ENCODE data around the genes GRB7, GSDMA and MSL1.

- PRO-cap = bidirectional peak, plus-strand start at chr17:39737932, minus-strand start at chr17:39737794
Observed at GRCh38 chr17:39737209-39738058, at the start of gene GRB7. Gene GRB7 (plus strand): TSS chr17:39737938.

- PRO-cap = no peak
Observed at GRCh38 chr17:39757779-39758850, 20.4 kb downstream of the GRB7 start.

- PRO-cap = no peak
Observed at GRCh38 chr17:39864899-39865415, 845 bp upstream of the IKZF3 start.

- PRO-cap = no peak
Observed at GRCh38 chr17:39917067-39917635, 1.3 kb downstream of the GSDMB start.

DNA sequence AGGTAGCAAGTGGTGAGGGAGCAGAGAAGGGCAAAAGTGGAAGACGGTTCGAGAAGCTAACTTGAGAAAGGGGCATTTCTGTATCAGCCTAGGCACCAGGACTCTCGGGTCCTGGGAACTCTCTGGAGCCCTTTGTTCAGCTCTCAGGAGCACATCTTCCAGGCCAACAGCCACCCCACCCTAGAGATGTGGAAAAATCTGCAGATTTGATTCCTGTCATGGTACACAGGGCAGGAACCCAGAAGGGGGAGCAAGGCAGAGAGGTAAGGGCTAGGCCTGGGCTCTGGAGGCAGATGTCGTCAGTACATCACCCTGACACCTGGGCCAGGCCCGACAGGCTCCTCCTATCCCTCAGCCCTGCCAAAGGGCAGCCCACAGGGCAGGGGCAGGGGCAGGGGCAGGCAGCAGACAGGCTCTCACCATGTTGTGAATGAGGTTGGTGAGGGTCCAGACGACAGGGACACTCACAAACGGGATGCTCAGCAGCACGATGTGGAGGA lies 3.7 kb downstream of the ORMDL3 start:
- PRO-cap = no peak

- PRO-cap = no peak
Observed at GRCh38 chr17:39962729-39963334, at the start of gene GSDMA. Gene GSDMA (plus strand): TSS chr17:39963004.

GRCh38 chr17:40014393-40014930 lies 778 bp upstream of the CSF3 start:
- PRO-cap = no peak

DNA sequence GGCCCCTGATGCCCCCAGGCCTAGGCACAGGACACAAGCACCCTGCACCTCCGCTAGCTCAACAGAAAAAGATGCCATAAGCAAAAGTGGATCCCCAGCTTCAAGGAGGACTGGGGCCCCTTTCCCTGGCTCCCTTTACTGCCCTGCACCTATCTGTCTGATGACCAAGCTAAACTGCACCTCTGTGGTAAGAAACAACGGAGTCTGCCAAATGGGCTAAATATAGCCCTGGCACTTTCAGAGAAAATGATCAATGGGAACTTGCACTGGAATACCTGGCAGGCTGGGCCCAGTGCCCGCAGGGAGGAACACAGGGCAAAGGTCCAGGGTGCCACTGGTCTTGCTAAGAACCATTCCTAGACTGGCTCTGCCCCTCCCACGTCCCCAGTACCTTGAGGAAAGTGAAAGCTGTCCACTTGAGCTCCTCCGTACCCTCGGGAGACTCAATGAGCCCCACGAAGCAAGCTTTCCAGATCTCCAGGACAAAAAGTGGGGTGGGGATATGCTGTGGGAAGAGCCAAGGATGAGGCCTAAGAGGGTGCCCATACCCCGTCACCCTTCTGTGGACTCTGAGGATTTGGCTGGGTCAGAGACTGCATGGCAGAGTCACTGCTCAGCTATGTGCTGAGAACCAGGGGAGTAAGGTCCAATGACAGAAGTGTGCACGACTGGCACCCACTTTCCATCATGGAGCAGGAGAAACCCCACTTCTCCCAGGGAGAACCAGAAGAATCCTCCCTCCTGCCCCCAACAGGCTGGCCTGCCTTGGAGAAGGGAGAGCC lies 17.2 kb downstream of the CSF3 start:
- PRO-cap = no peak

GRCh38 chr17:40063597-40063894 lies 781 bp downstream of the THRA start:
- PRO-cap = unidirectional peak, minus-strand start at chr17:40063644

- PRO-cap = no peak
Observed at GRCh38 chr17:40068178-40068671, 5.5 kb downstream of the THRA start.

DNA sequence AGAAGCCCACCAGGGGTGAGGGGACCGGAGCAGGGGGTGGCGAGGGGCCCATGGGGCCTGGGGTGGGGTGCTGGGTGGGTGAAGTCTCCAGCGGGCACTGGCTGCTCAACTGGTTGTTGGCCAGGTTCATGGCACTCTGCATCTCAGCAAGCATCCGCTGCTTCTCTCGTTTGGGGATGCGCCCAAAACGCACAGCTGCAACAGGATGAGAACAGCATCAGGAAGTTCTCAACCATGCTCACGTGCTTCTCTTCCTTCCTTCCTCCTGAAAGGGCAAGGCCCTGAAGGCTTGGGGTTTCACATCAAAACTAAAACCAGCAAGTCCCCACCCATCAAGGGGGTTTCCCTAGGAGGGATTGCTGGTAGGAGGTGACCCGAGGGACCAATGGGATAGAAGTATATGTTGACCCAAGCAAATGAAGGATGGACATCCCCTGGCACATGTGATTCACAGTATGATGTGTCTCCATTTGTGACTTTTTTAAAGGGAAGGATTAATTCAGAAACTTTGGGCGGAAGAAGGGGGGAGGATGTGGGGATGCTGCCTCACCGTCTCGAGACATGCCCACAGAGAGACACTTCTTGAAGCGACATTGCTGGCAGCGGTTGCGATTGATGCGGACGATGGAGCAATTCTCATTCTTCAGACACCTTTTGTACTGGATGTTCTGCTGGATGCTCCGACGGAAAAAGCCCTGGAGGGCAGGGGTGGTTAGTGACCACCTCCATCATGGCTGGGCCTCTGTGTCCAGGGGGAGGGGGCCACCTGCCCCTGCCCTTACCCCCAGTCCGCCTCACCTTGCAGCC lies 4.3 kb downstream of the NR1D1 start:
- PRO-cap = no peak

- PRO-cap = bidirectional peak, plus-strand start at chr17:40121971, minus-strand start at chr17:40121737
Observed at GRCh38 chr17:40121766-40122419, at the start of gene MSL1. Gene MSL1 (plus strand): TSS chr17:40121971.

DNA sequence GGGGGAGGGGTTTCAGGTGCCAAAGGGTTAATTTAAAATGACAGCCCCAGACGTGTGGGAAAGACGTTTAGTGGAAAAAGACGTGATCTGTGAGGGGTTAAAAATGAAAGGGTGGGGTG lies 1.7 kb downstream of the MSL1 start:
- PRO-cap = no peak

GRCh38 chr17:40129086-40130014 lies 7.6 kb downstream of the MSL1 start:
- PRO-cap = no peak

DNA sequence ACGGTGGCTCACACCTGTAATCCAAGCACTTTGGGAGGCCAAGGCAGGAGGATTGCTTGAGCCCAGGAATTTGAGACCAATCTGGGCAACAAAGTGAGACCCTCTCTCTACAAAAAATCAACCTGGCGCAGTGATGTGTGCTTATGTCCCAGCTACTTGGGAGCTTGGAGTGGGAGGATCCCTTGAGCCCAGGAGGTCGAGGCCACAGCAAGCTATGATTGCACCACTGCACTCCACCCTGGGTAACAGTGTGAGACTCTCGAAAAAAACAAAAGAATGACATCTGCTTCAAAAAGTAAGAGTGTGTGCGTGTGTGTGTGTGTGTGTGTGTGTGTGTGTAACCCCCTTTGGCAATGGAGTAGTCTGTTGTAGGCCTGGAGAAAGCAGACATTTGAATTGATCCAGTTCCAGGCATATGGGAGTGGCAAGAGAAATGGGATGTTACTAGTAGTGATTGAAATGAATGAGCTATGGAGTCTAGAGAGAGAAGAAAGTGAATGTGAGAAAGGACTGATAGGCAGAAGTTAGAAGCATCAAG lies 9.8 kb downstream of the CASC3 start:
- PRO-cap = no peak

DNA sequence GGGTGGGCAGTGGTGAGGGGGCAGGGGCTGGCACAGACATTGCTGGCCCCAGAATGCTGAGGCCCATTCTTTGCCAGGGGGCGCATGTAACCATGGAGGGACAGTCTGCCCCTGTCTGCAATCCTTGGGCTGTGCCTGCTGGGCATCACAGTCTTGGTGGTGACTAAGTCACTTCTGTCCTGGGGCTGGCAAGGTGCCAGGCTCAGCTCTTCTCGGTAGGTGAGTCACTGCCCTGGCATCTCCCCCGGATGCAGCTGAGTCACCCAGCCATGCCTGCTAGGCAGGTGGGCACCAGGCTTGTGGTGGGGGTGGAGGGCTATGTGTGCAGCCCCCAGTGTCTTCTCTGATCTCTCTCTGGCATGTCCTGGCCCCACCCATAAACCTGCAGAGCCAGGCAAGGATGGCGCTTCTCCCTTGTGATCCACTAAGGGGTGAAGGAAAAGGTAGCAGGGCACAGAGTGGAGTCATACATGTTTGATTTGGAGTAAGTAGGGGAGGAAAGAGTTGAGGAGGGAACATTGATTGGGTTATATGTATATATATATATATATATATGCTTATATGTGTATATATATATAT lies 5.7 kb downstream of the RARA start:
- PRO-cap = no peak

- PRO-cap = no peak
Observed at GRCh38 chr17:40317236-40317789, 8.3 kb downstream of the RARA start.

DNA sequence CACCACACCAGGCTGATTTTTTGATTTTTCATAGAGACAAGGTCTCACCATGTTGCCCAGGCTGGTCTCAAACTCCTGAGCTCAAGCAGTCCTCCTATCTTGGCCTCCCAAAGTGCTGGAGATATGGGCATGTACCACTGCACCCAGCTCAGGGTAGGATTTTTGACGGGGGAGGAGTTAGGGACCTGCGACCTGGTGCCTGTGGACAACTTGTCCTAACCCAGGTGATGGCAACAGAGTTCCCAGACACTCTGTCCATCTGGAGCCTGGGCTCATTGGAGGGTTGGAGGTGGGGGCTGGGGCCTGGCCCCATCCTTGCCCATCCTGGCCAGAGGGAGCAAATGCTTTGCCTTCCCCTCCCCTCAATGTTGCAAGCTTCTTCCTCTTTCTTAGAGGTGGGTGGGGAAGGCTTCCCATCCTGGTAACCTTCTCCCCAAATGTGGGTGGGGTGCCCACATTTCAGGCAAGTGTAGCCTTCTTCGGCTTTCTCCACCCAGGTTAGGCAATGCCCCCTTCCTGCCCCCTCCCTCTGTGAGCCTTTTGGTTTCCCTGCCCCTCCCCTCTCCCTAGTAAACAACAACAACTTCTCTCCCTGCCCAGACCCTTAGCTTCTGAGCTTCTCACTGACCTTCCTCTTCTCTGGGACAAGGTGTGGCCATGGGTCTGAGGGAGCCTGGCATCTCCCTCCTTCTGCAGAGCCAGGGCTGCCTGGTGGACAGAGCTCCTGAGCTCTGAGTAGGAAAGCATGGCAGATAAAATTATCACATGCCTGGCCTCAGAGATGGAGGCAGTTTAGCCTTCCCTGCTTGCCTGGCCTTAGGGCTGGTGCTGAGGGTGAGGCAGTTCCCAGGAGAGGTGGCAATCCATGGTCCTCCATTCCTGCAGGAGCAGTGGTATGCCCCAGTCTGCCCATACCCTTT lies 25.1 kb downstream of the RARA start:
- PRO-cap = no peak

GRCh38 chr17:40337348-40337939 lies 27.1 kb downstream of the GJD3 start:
- PRO-cap = no peak

DNA sequence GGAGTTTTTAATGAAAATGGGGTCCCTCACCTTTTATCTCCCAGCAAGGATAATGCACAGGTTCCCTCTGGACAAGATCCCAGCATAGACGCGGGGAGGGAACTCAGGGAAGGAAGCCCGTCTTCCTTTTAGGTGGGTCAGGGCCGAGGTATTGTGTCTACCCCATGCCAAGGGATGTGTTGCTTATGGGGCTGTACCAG lies 26.6 kb downstream of the GJD3 start:
- PRO-cap = no peak

All from WTC11 (cell line).